ENCODE results near the gene LRRC32.

GRCh38 chr11:76591308-76591898 lies 79.1 kb downstream of the LRRC32 start:
- PRO-cap: no peak
- RRBS, 2 experiments: no CpG with 5 or more reads among the region's 9 CpGs

- PRO-cap: no peak
- RRBS, 2 experiments: no CpG with 5 or more reads among the region's 4 CpGs
Measured at GRCh38 chr11:76592970-76593569, 77.5 kb downstream of the LRRC32 start.

DNA sequence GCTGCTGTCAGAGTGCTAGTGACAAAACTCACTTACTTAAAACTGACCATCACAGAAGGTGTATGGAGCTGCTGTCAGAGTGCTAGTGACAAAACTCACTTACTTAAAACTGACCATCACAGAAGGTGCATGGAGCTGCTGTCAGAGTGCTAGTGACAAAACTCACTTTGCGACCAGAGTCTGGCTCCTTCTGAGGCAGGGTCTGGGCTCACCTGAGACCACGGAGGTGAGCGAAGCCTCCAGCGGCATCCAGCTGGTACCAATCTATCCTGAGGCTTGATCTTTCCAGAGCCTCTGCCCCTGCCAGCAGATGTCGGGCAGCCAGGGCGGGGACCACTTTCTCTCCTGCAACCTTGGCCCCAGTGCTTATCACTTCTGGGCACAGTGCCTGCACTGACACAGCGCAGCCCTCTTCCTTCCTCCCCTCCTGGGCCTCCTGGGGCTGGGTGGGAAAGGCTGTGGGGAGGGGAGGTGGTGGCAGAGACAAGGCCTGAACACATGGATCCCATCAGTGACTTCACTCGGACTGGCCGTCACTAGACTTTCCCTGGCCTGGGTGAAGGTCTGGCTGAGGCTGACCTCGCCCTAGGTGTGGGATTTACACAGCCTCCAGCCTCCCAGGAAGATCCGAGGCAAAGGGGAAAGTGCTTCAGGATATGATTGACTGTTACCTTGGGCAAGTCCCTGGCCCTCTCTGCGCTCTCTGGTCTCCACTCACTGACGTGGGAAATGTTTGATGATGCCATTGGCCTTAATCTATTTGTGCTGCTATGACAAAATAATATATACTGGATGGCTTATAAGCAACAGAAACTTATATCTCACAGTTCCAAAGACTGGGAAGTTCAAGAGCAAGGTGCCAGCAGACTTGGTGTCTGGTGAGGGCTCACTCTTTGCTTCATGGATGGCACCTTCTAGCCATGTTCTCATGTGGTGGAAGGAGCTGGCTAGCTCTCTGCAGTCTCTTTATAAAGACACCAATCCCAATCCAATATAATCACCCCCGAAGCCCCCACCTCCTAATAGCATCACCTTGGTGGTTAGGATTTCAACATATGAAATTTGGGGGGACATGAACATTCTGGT lies 68.0 kb downstream of the LRRC32 start:
- PRO-cap: no peak
- RRBS, 2 experiments: no CpG with 5 or more reads among the region's 14 CpGs

GRCh38 chr11:76629445-76629969 lies 41.0 kb downstream of the LRRC32 start:
- PRO-cap: no peak
- RRBS, 2 experiments: no CpG with 5 or more reads among the region's 8 CpGs

- PRO-cap: no peak
- RRBS, 2 experiments: no CpG with 5 or more reads among the region's 2 CpGs
Measured at GRCh38 chr11:76631781-76632359, 38.7 kb downstream of the LRRC32 start.

DNA sequence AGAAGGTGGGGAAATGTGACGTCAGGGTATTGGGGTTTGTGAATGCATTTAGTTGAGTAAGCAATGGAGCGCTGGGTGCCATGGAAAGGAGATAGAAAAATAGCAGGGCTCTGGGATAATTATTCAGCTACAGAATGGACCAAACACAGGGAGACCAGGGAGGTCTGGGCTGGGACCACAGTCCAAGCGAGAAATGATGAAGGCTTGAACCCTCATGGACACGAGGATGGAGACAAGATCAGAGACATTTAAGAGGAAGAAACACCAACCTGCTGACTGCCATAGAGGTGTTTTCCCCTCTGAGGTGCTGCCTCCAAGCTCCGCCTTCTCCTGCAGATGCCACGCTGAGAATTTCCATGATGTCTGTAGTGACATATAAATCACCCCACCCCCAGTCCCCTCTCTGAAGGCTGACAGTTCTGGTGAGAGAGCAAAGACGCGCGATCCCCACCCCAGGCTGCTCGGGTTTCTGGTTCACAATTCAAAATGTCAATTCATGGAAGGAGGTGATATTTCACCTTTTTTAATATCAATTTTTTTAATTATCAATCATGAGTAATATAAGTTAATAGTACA lies 28.3 kb downstream of the LRRC32 start:
- PRO-cap: no peak
- RRBS, 2 experiments: no CpG with 5 or more reads among the region's 10 CpGs

GRCh38 chr11:76664744-76665334 lies 5.7 kb downstream of the LRRC32 start:
- PRO-cap: no peak
- RRBS, 2 experiments: 66 to 68% methylated on average over 4 to 5 of the region's 10 CpGs

- PRO-cap: unidirectional peak, minus-strand start at chr11:76670747
- RRBS, 2 experiments: 3% methylated on average over 36 to 43 of the region's 88 CpGs
Measured at GRCh38 chr11:76670521-76671564, at the start of gene LRRC32. LRRC32 (minus strand) TSS chr11:76670747.

DNA sequence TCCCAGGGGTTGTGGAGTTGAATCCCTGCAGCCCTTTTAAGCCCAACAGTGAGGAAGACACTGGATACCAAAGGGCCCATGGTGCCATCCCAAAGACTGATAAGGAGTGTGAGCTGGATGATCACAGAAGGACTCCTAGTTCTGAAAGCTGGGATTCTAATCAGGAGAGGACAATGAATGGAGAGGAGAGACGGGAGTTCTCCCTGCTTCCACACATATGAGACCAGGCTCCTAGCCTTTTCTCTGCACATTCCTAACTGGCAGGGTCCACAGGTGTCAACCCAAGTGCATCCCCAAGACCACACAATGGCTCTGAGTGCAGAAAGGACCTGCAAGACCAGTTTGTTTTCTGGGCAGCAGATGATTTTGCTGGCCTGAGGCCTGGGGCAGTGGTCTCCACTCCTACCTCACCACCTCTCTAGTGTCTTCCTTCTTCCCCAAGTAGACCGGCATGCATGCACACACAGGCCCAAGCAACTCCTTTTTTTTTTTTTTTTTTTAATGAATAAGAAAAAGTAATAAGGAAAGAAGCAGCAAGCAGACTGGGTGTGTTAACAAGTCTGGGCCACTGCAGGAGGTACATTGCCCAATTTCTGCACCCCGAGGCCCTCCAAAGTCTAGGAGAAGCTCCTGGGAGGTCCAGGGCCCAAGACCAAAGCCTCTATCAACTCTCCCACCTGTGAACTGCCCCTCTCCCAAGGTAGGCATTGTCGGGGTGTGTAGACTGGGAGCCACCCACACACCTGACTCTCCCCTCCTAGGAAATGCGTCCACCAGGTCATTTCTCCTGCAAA lies 1.2 kb upstream of the TSKU start:
- PRO-cap: no peak
- RRBS, 2 experiments: no CpG with 5 or more reads among the region's 5 CpGs

DNA sequence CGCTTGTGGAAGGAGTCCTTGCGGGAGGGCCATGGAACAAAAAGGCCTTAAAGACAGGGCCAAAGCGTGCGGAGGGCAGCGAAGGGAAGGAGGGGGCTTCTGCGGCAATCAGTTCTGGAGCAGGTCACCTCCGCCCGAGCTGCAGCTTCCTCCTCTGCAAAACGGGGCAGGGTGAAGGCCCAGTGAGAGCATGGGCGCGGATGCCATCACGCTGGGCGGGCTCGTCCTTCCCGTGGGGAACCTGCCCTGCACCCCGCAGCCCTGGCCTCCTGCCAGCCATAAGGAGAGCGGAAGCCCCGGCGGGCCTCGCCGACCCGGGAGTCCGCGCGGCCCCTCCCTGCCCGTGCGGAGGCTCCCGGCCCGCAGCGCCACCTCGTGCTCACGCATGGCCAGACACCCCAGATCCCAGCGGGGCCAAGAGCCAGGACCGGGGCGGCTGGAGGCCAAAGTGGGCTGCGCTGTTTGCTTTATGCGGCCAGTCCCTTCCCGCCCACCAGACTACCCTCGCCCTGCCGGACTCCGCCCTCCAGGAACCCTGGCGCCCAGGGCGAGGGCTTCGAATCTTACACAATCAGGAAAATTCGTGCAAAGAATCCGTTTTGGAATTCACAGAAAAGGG lies 16.0 kb downstream of the TSKU start:
- PRO-cap: no peak
- RRBS, 2 experiments: 2 to 3% methylated on average over 18 of the region's 46 CpGs

- PRO-cap: no peak
- RRBS, 2 experiments: no CpG with 5 or more reads among the region's 5 CpGs
Measured at GRCh38 chr11:76805202-76805638, 22.1 kb downstream of the TSKU start.

- PRO-cap: no peak
- RRBS, 2 experiments: no CpG with 5 or more reads among the region's 1 CpG
Measured at GRCh38 chr11:76997889-76998320, 36.3 kb upstream of the B3GNT6 start.

DNA sequence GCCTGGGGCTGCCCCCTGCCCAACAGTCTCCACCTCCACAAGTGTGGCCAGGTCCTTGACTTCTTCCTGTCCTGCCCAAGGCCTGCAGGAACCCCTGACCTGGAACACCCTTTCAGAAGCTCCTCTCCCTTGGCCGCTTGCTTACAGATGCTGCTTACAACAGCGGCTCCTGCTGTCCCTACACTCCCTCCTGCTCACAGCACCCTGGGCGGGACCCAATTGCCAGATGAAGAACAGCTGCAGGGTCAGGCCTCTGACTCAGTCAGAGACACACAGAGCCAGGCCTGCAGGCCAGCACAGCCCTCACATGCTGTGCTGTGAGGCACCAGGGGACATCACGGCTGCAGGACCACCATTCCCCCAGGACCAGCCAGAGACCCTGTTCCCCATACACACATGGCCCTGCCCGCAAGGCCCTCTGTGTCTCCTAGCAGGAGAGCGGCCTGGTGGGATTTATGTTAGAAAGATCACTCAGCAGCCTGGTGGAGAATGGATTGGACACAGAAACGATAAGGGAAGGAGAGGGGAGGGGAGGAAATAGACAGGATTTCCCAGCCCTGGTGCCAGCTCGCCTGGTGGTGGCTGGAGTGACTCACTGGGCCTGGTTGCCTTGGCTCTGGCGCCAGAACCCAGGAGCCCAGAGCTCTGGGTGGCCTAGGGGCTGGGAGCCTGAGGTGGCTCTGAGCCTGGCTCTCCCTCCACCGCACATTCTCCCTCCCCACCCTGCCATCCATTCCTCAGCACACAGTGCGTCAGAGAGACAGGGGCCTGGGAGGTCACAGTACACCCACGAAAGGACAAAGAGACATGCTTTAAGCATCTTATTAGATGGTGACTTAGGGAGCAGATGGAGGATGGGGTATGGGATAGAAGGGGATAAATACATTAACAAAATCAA lies 6.7 kb downstream of the CAPN5 start:
- PRO-cap: no peak
- RRBS, 2 experiments: no CpG with 5 or more reads among the region's 12 CpGs

DNA sequence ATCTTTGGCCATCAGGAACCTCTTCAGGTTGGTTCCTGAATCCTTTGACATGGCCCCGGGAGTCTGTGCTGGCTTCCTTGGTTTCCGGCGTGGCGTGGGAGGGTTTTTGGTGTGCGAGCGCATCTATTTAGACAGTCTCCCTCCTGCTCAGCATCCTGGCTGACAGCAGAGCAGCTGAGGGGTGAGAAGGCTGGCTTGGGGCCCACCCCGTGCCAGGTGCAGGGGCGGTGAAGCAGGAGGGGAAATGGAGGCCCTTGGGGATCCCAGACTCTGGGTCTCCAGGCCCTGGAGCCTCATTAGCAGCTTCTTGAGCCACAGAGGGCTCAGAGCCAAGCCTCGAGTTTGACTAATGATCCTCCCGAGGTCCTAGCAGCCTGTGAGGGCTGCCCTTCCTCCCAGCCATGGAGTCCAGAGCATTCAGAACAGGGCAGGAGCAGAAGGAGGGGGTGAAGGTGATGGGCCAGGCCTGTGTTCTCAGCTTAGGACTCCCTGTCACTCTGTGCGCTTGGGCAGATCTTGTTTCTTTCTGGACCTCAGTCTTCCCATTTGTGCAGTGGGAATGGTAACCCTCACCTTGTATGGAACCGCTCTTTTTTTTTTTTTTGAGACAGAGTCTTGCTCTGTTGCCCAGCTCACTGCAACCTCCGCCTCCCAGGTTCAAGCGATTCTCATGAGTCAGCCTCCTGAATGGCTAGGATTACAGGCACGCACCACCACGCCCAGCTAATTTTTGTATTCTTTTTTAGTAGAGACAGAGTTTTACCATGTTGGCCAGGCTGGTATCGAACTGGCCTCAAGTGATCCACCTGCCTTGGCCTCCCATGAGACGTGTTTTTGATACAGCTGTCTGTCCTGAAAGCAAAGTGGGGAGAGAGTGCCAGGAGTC lies 7.1 kb downstream of the OMP start:
- PRO-cap: no peak
- RRBS, 2 experiments: no CpG with 5 or more reads among the region's 18 CpGs

DNA sequence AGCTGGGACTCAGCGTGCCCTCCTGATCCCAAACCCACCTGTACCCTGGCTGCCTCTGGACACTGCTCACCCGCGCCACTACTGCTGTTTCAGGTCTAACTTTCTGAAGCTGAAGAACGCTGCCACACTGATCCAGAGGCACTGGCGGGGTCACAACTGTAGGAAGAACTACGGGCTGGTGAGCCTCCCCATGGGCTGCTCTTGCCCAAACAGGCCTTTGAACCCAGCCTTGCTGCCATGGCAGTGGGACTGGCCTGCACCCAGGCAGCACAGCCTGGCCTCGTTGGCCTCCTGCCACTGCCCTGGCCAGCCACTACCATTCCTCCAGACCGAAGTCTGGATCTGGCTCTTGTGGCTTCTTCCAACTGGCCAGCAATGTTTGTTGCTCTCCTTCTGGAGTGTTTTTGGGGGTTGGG lies 50.9 kb downstream of the MYO7A start:
- PRO-cap: no peak
- RRBS, 2 experiments: no CpG with 5 or more reads among the region's 8 CpGs

- PRO-cap: no peak
- RRBS, 2 experiments: no CpG with 5 or more reads among the region's 12 CpGs
Measured at GRCh38 chr11:77570836-77571772, 18.6 kb upstream of the AQP11 start.

GRCh38 chr11:77602328-77602839 lies 12.6 kb downstream of the AQP11 start:
- PRO-cap: no peak
- RRBS, 2 experiments: no CpG with 5 or more reads among the region's 1 CpG

- PRO-cap: no peak
- RRBS, 2 experiments: no CpG with 5 or more reads among the region's 7 CpGs
Measured at GRCh38 chr11:77700678-77701598, 63.3 kb upstream of the CLNS1A start.

DNA sequence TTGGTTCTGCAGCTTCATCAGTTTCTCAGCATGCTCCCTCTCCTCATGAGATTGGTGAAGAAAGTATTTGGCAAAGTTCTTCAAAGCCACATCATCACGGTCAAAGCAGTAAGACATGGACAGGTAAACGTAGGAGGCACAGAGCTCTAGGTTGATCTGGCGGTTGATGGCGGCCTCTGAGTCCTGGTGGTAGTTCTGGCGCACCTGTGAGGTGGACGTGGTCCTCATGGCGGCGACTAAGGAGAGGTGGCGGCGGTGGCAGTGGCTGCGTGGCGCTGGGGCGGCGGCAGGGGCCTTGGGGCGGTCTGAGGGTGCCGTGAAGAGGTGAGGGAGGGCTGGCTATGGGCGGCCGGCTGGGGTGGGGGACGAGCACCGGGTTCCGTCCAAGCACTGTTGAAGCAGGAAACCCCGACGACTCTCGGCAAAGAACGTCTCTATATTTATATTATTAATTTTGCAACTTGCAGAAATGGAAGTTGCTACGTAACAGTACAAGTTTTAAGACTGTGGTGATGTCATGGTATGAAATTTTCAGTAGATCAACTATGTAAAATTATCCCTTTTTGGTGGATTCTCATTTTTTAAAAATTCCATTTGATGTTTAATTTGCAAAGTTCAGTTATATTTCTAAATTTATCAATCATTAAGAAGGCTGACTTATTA lies 85.6 kb downstream of the RSF1 start:
- PRO-cap: no peak
- RRBS, 2 experiments: no CpG with 5 or more reads among the region's 26 CpGs

DNA sequence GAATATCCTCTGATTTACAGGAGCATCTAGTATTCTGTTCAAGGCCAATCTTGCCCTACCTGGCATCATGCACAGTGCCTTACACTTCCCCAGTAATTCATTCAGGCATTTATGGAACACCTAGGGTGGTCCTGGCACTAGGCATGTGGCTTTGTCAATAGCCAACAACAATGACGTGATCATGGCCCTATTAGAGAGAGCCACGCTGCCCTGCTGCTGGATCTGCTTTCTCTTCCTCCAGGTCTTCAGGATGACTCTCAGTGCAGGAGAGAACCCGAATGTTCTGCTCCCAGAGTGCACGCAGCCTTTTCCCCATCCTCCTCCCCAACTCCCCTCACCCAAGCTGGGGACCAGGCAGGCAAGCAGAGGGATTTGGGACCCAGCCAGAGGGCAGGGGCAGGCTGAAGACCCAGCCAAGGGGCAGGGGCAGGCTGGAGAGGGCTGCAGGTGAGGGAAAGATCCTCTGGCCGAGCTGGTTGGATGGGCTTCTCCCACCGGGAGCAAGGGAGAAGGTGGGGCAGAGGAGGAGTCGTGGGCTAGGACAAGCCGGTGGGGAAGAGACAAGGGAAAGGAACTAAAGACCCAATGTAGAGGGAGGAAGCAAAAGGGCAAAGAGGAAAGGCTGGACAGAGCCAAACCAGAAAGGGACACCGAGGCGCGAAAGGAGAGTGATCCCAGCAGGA lies 632 bp downstream of the KCTD14 start:
- PRO-cap: no peak
- RRBS, 2 experiments: 10 to 11% methylated on average over 3 of the region's 11 CpGs

Measured in astrocyte (in vitro differentiated cells and primary cell).